Skeletal muscle cell (primary cell): ENCODE measurements around a stretch of chr2.

- RRBS = no CpG with 5 or more reads among the region's 5 CpGs
Measured at GRCh38 chr2:152466694-152467255, 131.8 kb downstream of the FMNL2 start.

DNA sequence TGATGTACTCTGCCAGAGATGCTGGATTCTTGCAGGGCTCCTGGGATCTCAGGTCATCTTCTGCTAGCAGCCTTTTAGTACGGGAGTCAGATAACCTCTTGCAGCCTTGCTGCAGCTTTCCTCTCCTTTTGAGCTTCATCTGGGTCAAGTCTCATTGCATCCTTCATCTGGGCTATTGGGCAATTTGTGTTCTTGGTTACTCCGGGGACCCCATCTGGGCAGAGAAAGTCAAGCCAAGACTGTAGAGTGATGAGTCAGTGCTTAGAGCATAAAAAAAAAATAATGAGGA, 105.6 kb downstream of the PRPF40A start:
- RRBS = no CpG with 5 or more reads among the region's 2 CpGs

GRCh38 chr2:152614675-152615128, 102.6 kb downstream of the PRPF40A start:
- RRBS = no CpG with 5 or more reads among the region's 1 CpG

DNA sequence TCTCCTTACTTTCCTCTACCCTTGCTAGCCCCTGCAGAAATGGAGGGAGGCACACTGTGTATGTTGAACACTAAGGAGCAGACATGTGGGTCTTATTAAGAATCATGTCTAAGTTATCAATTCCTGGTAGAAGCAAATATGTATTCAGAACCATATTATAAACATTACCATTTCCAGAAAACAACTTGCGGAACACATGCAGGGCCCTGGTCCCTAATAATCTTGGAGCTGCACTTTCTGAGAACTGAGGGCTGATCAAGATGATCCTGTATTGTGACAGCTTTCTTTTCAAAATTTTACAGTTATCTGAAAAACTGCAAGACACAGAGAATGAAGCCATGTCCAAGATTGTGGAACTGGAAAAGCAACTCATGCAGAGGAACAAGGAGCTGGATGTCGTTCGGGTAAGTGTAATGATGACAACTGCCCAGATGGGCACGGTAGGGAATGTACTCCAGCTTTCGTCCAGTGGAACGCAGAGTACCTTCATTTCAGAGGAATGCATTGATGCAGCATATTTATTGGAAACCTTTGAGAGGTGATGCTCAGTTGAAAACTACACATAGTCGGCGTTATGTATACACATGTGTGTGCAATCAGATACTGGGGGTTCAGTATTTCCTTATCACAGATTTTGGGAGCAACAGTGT, 100.3 kb downstream of the PRPF40A start:
- RRBS = no CpG with 5 or more reads among the region's 8 CpGs

DNA sequence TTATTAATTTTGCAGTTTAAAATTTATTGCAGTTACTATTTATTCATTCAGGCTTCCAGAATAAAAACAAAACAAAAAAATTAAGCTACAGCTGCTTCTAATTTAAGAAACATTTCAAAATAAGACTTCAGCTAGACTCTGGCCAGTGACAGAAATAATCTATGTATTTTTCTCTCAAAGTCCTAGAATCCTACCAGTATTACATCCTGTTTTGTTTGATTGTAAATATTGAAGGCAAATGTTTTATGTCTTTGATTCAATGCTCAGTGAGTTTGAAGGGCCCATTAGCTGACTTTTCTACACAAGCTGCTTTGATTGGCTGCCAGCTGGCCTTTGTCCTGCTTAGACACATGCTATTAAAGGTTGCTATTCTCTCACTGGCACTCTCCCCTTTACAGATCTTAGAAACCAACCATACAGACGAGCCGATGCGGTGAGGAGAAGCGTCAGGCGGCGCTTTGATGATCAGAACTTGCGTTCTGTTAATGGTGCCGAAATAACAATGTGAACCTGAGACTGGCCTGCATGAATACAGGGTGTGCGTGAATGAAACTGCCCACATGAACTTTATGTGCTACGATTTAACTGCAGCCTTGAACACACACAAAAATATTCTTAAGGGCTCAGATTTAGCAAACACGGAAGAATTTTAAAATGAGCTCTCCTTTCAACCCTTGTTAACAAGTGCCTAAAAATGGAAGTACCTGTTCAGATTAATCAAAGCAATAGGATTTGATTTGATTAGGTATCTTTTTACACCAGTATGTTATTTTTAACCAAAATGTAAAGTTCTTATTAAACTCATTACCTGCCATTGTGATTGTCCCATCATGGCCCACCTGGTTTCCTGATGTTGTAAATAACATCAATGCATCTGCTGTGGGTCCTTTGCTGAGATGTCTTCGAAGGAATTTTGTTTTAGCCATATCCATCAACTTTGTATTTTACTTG, 69.6 kb downstream of the PRPF40A start:
- RRBS = no CpG with 5 or more reads among the region's 12 CpGs

DNA sequence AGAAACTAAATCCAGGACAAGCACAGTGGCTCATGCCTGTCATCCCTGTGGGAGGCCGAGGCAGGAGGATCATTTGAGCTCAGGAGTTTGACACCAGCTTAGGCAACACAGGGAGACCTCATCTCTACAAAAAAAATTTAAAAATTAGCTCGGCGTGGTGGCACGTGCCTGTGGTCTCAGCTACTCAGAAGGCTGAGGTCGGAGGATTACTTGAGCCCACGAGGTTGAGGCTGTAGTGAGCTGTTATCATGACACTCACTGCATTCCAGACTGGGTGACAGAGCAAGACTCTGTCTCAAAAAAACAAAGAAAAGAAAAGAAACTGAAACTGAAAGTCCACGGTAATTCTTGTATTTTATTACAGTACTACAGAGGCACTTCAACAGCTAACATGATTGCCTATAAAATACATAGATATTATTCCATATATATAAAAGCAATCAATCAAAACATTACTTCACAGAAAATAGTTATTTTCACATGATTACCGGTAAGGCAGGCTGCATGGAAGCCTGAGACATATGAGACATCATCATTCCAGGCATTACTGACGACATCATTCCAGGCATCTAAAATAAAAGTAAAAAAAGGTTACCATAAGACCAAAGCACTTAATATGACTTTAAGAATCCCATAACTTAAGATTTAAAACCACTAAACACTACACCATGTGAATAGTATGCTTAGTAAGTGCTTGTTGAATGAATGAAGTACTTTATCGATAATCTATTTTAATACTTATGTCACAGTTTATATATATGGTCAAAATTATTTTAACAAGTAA, 23.0 kb downstream of the PRPF40A start:
- RRBS = no CpG with 5 or more reads among the region's 10 CpGs

DNA sequence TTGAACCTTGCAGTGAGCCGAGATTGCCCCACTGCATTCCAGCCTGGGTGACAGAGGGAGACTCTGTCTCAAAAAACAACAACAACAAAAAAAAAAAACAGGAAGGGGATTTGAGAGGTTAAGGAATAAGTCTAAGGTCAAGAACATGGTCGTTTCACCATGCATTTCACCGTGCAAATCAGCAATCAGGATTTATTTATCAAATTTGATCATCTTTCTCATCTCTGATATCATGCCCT, 334.9 kb downstream of the GALNT13 start:
- RRBS = no CpG with 5 or more reads among the region's 3 CpGs

- RRBS = 1% methylated on average over 14 of the region's 50 CpGs
Measured at GRCh38 chr2:154697833-154698465, 546 bp upstream of the KCNJ3 start.

DNA sequence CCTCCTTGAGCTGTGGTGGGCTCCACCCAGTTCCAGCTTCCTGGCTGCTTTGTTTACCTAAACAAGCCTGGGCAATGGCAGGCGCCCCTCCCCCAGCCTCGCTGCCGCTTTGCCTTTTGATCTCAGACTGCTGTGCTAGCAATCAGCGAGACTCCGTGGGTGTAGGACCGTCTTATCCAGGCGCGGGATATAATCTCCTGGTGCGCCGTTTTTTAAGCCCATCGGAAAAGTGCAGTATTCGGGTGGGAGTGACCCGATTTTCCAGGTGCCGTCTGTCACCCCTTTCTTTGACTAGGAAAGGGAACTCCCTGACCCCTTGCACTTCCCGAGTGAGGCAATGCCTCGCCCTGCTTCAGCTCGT, 773.6 kb downstream of the KCNJ3 start:
- RRBS = no CpG with 5 or more reads among the region's 17 CpGs

DNA sequence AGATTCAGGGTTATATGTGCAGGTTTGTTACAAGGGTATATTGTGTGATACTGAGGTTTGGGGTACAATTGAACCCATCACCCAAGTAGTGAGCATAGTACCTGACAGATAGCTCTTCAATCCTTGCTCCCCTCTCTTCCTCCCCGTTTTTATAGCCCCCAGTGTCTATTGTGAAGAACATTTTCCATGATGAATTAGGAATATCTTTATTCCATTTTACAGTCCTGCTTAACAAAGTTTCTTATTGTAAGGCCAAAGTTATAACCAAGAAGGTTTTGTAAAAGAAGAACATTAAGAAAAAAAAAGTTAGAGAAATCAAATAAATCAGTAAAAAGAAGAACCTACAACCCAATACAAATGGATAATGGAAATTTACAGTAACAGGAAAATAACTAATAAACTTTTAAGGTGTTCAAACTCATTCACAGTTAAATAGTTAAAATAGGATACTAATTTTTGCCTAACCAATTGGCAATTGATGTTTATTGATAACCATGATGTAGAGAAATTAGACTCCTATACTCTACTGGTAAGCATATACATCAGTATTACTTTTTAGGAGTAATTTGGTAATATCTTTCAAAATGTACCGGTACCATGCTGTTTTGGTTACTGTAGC, 192.4 kb downstream of the NR4A2 start:
- RRBS = no CpG with 5 or more reads among the region's 2 CpGs

- RRBS = no CpG with 5 or more reads among the region's 33 CpGs
Measured at GRCh38 chr2:156254271-156255100, 78.0 kb downstream of the NR4A2 start.

- RRBS = no CpG with 5 or more reads among the region's 55 CpGs
Measured at GRCh38 chr2:156319662-156320463, 12.7 kb downstream of the NR4A2 start.

DNA sequence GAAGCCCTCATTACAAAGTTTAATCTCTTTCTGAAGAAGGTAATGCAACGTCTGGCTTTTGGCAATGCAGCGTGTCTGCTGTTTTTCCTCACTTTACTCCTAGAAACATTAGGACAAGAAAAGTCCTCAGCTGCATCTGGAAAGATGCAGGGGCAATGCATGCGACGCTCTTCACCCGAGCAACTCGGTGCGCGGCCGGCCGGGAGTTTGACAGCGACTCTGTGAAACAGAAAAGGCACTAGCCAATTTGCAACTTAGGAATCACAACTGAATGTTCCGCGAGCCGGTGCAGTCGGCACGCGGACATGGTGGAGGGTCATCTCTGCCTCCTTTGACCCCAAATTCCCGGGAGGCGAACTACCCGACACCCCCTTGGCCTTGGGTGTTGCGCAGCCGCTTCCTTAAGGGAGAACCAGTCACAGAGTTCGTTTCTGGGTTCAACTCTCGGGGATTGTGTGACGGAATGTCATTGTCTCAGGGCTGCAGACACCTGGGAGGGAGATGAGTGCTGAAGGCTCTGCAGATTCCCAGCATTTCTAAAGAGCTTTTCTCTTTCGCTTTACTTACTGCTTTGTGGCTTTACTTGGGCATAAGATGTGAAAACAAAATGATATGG, 9.8 kb downstream of the NR4A2 start:
- RRBS = 6% methylated on average over 9 of the region's 26 CpGs

DNA sequence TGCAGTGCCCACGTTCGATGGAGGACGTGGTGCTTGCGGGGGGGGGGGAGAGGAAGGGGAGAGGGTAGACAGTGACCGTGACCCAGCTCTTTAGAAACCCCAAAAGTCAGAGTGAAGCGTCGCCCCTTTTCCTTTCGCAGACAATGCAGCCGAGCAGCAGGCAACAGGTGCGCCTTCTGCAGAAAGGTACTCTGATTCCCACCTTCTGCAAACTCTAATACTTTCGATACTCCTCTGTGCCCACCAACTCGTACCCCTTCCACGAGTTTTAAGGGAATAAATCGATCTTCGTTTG, 872 bp upstream of the NR4A2 start:
- RRBS = no CpG with 5 or more reads among the region's 15 CpGs

DNA sequence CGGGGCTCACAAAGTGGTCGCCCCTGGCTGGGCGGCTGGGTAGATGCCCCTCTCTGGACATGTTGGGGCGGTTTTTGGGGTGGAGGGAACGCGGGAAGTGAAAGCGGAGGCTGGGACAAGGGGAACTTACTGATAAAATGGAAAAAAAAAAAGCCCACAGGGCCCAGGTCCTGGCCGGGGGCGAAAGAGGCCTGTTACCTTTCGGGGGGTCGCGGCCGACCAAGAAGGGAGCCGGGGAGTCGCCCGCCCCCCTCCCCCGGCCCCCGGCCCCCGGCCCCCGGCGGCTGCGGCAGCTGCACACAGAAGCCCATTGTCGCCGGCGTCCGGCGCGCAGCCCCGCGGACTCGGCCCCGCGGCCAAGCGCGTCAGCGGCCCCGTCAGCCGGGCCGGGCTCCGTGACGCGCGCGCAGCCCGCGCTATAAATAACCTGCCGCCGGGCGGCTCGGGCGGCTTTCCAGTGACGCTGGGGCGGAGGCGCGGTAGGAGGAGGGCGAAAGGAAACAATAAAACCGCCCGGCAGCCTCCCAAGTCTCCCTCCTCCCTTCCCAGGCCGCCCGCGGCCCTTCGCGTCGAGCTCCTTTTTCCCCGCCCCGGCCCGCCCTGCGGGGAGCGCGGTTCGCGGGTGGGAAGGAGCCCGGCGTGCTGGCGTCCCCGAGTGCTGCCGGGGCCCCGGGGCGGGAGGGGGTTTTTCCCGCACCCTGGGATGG, 9.7 kb upstream of the NR4A2 start:
- RRBS = under 1% methylated on average over 54 of the region's 80 CpGs

- RRBS = no CpG with 5 or more reads among the region's 3 CpGs
Measured at GRCh38 chr2:156435171-156435352, 1.1 kb upstream of the GPD2 start.

DNA sequence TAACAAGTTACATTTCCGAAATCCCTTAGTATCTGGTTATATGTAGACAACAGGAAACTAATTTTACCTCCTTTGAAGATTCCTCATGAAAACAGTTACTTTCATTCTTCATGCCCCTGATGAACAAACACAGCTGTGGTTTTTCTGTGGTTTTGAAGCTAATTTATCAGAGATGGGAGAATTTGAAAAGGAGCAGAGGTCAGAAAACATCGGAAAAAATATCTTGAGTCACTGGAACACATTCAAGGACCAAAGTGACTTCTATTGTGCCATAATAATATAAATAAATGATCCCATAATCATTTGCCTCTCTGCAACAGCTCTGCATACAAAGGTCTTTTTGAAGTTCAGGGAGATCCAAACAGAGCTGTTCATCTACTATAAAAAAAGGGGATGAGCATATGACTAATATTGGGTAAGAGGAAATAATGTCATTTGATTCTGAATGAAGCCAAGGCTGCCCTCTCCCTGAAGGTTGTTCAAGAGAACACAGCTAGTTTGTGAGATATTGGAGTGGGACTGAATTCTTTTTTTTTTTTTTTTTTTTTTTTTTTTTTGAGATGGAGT, 201.3 kb upstream of the GALNT5 start:
- RRBS = no CpG with 5 or more reads among the region's 2 CpGs

DNA sequence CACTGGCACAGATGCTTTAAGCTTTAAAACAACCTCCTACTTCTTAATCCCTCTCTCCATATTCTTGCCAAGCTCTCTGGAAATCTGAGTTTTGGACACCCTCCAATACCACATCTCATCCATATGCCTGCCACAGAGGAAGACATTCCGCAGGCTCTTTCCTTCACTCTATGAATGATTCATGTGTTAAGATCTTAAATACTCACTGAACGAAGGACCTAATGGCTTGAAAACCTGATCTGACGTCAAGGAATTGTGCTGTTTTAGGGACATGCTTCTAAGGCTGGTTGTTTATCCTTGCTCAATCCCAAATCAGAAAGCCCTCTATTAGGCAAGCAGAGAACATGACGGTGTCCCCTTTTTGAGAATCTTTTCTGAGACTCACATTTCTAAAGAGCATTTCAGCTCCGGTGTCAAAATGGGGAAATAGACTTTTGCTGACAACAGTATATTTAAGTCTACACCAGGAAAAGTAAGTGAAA, 83.8 kb upstream of the GALNT5 start:
- RRBS = no CpG with 5 or more reads among the region's 5 CpGs

DNA sequence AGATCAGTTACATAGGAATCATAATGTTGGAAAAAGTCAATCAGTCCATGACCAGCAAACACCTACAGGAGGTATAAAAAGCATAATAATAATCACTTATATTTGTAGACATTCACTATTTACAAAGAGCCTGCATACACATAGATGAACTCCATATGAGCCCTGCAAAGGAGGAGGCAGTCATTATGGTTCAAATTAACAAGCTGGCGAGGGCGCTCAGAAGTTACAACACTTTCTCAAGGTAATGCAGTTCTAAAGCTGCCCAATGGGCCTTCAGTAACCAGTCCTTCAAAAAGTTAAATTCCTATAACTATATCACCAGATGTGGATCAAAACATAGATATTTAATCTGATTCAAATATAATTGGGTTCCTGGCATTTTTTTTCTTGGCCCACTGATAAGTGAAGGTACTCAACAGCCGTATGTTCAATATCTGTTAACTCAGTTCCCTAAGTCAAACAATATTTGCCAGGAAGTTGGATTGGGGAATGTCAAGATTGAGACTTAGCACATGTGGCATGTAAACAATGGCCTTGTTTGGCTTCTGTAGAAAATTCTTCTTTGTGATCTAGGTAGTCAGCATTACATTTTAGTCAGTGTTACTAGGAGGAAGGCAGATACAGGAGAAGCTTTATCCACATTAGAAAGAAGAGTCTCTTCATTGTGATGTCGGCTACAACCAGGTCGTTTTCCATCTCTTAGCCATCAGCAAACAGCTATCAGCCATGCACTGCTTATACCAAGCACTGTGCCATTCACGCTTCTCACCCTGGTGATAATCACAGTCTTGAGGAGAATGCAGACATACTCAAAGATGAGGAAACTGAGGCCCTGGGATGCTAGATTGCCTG, 2.8 kb downstream of the GALNT5 start:
- RRBS = no CpG with 5 or more reads among the region's 6 CpGs

DNA sequence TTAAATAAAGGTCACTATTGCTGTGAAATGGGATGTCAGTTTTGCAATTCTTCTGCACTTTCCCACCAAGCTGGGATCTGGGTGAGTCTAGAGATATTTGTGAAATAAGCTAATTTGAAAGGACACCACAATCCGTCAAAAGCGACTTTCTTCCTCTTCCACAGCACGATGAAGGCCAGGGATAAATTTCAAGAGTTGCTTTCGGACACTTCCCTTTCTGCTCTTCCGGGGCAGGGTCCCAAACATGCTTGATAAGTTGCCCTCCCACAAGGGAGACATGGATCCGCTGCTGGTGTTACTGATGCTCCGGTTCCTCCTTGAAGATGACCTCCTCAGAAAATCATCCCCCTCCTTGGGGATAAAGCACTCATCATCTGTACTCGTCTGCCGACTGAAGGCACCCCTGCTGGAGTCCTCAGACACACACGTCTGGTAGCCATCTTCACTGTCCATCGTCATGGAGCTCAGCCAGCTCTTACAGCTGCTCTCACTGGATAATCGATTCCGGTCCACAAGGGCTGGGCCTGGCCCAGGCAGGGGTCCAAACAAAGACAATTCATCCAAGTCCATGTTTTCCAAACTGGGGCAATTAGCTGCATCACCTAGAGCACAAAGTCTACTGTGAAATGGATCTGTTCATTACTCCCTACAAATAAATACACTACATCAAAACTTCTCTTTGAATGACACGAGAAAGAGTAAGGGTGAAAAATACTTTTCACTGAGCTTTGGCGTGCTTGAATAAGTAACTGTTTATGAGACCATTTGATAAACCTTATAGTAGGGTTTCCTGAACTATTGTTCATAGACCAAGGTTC, 28.1 kb downstream of the CYTIP start:
- RRBS = 70% methylated on average over 3 of the region's 15 CpGs